ENCODE data around the gene VMAC.

DNA sequence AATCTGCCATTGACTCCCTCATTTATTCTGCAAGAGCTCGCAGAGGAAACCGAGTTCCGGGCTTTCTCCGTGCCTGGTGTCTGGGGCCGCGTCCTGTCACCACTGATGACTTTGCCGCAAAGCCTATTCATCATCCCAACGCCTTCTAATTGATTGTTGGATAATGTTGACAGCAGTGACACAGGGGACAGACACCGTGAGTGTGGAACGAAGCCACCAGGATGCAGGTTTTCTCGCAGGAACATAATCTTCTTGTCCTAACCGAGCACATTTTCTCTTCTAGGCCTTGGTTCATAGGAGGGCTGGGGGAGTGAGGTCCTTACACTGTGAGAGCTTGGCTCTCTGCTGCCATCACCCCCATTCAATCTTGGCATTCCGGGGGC lies 110.2 kb downstream of the KDM4B start:
- RRBS, result no CpG with 5 or more reads among the region's 13 CpGs

DNA sequence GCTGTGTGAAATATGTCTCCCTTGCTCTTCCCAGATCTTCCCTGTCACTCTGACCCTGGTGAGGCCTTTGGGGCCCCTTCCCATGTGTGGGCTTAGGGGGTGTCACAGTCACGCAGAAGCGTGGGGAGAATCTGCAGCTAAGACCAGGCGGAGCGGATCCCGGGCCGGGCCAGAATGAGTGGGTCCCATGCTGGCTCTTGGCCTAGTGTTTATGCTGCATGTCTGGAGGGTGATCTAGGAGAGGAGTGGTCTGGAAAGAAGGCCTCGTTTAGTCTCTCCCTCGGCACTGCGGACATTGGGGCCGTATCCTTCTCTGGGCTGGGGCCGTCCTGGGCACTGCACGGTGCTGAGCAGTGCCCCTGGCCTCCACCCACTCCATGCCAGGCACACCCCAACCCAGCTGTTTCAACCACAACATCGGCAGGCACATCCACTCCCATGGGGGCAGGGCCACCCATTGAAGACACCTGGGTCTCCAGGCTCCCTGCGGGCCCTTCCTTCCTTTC lies 123.1 kb downstream of the KDM4B start:
- RRBS, result no CpG with 5 or more reads among the region's 14 CpGs

GRCh38 chr19:5110430-5110947 lies 141.6 kb downstream of the KDM4B start:
- RRBS, result 97% methylated on average over 6 of the region's 34 CpGs

GRCh38 chr19:5164577-5165232 lies 175.9 kb downstream of the PTPRS start:
- RRBS, result no CpG with 5 or more reads among the region's 7 CpGs

DNA sequence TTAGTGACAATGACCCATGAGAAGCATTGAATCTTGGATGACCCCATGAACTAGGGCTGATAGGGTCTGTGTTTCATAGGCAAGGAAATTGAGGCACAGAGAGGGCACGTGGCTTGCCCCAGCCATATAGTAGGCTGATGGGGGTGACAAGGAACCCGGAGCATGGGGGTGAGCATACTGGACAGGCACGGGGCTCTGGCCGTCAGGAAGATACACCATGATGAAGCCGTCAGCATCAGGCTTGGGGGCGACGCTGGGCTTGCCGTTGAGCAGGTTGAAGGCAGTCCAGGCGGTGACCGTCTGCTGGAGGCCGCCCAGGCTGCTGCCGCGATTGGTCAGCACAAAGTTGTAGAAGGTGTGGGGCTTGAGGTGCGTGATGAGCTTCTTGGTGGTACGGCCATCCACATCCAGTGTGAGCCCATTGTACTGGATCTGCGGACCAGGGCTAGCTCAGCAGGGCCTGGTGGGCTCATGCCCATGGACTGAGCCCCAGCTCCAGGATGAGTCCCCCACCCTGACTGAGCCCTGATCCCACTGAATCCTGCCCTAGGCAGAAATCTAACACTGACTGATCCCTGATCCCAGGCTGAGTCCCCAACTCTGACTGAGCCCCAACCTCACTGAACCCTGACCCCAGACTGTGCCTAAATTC lies 119.7 kb downstream of the PTPRS start:
- RRBS, result no CpG with 5 or more reads among the region's 16 CpGs

DNA sequence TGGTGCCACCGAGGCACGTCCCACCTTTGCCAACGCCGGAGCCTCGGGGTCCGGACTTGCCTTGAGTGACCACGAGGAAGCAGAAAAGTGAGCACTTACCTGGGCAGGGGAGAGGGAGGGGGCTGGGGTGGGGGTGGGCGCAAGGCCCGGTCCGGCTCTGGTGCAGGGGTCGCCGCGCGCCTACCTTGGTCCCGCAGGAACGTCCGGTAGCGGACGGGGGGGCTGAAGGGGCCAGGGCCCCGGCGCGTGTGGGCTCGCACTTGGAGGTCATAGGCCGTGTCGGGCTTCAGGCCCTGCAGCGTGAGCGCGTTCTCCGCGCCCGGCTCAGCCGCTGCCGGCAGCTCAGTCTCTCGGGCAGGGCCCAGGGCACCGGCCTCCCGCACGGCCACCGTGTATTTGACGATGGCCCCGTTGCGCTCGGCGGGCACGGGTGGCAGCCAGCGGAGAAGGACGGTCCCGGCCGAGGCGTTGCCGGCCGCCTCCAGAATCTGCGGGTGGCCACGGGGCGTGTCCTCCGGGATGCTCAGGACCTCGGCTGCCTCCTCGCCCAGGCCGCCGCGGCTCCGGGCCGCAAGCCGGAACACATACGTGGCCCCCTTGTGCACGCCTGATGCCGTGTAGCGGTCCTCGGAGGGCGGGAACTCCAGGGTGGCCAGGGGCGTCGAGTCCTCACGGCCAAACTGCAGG lies 118.0 kb downstream of the PTPRS start:
- RRBS, result 93% methylated on average over 44 of the region's 72 CpGs

- RRBS, result 2% methylated on average over 13 of the region's 28 CpGs
These were observed 47.9 kb downstream of the PTPRS start for GRCh38 chr19:5292686-5293101.

- RRBS, result no CpG with 5 or more reads among the region's 22 CpGs
These were observed 31.8 kb downstream of the PTPRS start for GRCh38 chr19:5308459-5309564.

GRCh38 chr19:5668978-5669416 lies 11.3 kb downstream of the MICOS13 start:
- RRBS, result no CpG with 5 or more reads among the region's 14 CpGs

DNA sequence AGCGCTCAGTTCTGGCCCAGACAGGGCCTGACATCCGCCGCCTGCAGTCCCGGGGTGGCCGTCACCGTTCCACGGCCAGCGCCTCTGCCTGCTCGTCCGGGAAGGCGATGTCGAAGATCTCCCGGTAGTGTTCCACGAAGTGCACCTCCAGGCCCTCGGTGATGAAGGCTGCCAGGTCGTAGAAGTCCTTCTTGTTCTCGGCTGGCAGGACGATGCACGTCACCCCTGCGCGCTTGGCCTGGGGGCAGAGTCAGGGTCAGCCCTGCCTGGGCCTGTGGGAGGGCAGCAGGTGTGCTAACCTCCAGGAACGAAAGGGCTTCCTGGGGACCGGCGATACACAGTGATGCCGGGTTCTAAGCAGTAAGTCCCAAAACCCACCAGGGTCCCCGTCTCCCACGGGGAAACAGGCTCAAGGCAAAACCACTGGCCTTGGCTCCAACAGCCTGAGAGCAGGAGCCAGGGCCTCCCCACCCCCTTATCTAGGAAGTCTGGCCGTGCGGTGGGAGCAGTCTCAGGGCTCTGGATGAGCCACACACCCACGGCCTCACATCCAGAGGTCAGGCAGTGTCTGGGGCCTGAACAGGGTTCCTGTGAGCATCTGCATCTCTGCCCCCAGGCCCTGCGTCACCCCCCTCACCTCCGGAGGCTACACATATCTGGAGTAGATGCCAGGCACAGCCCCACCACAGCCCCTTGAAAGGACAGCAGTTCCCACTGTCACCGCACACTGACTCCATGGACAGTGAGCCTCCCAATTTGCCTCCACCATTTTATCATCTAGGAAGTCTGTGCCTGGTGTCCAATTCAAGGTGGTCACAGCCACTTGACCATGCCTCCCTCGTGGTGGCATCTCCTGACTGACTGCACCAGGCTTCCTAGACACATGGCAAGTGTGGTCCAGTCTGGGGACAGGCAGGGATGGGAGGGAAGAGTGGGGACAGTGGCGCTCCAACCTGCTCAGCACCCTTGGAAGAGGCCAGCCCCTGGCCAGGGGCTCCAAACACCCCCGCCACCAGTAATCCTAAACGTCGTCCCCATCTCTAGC lies 2.2 kb downstream of the RPL36 start:
- RRBS, result 25% methylated on average over 10 of the region's 38 CpGs

DNA sequence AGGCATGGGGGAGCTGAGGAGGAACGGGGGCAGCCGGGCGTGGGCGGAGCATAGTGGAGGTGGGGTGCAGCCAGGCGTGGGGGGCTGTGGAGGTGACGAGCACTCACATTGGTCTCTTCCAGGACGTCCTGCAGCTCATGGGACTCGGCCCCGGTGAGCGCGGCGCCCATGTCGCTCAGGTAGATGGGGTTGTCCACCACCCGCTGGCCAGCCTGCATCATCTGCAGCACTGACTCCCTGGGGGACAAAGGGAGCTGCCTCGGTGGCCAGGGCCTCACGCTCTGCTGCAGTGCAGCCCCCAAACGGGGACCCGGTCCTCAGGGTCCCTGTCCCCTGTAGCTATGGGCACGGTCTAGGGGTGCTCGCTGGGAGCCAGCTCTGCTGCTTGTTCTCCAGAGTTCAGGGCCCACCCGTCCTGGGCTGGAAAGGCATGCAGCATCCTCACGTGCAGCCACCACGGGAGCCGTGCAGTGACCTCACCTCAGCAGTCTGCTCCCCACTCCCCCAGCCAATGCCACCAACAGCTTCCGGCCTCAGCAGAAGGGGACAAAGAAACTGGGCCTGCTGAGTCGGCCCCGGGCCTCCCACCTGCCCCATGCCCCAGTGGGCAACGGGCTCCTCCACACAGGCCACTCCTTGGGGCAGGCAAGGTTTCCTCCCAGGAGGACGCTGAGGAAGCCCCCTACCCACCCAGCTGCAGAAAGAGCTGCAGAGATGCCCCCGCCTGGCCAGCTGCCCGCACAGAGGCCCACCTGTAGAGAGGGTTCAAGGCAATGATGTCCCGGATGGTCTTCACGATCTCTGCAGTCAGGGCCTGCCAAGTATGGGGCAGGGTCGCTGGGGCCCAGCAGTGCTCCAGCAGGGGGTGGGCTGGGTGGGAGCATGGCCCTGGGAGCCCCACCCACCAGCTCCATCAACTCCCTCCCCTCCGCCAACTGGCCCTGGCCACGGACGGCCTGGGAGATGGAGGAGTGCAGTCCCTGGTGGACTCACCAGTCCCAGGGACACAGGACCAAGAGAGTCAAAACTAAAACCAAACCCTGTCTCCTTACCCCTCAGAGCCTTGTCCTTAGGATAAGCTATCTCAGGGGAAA lies 12.0 kb downstream of the LONP1 start:
- RRBS, result no CpG with 5 or more reads among the region's 37 CpGs

- RRBS, result no CpG with 5 or more reads among the region's 9 CpGs
These were observed 1.5 kb downstream of the LONP1 start for GRCh38 chr19:5718364-5718988.

DNA sequence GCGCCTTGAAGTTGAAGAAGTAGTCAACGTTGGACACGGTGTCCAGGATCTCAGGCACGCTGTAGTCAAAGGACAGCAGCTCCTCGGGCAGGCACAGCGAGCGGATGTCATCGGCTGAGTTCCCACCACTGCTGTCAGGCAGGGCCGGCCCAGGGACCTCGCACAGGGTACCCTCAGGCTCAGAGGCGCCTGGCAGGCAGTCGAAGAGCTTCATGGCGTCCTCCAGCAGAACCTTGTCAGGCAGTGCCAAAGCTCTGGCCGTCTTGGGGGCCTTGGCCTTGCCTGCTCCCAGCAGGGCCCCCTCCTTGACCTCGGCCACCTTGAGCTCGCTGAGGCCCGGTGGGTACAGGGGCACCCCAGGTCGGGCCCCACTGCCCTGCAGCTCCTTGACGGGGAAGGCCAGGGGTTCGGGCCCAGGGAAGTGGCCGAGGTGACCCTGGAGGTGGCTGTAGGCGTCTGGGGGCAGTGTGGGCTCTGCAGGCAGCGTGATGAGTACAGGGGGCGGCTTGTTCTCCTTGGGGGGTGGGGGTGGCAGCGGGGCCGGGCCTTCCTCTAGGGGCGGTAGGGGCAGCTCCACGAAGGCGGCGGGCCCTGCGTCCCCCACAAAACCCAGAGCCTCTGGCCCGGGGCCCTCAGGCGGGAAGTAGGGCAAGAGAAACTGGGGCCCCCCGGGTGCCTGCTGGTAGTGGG lies 1.2 kb downstream of the PRR22 start:
- RRBS, result 81% methylated on average over 6 of the region's 34 CpGs

GRCh38 chr19:5904776-5905421 lies at the start of gene VMAC:
Gene VMAC, plus strand, starts transcription at chr19:5904872.
- RRBS, result 6% methylated on average over 10 of the region's 56 CpGs

DNA sequence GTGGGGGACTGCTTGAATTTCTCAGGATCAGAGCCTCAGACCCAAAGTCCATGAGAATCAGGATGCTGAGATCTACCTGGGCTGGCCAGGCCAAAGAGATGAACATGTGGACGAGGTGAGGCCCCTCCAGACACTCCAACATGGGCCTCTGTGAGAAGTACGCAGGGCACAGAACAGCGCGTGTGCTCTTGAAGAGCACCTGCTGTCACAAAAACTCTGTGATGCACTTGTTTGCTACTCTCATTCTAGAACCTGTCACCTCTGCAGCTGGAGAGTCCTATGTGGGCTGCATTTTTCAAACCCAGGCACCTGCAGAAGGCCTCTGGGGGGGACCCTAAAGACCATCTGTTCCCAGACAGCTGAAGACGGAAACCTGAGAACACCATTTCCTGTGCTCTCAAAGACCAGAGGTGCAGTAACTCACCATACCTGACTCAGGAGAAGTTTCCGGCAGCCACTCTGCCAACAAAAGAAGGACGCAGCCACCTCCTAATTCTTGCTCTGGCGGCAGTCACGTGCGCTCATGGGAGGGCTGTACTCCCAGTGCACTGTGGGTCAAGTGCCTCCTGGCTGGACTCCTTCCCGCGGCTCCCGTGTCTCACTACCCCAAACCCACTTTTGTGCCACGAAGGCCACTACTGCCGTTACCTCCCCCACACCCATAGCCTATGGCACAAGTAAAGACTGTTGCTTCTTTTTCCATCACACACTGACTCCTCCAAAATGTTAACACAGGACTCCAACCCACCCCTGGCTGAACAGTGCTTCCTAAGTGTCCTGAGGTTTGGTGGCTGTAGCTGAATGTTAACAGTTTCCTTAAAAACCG lies 28.0 kb downstream of the RANBP3 start:
- RRBS, result no CpG with 5 or more reads among the region's 16 CpGs

DNA sequence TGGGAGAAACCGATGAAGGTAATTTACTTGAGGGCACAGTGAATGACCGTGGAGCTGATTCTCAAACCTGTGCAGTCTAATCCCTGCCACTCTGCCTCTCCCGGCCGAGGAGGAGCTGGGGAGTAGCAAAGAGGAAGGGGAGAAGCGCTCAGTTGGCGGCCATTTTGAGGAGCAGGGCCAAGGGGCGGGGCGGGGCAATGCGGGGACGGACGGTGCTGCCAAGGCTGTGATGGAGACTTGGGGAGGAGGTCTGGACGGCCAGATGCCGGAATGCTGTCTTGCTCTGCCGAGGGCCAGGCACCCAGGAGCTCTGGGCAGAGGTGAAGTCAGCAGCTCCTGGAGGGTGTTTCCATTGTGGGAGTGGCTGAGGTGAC lies 12.4 kb upstream of the RANBP3 start:
- RRBS, result no CpG with 5 or more reads among the region's 14 CpGs

DNA sequence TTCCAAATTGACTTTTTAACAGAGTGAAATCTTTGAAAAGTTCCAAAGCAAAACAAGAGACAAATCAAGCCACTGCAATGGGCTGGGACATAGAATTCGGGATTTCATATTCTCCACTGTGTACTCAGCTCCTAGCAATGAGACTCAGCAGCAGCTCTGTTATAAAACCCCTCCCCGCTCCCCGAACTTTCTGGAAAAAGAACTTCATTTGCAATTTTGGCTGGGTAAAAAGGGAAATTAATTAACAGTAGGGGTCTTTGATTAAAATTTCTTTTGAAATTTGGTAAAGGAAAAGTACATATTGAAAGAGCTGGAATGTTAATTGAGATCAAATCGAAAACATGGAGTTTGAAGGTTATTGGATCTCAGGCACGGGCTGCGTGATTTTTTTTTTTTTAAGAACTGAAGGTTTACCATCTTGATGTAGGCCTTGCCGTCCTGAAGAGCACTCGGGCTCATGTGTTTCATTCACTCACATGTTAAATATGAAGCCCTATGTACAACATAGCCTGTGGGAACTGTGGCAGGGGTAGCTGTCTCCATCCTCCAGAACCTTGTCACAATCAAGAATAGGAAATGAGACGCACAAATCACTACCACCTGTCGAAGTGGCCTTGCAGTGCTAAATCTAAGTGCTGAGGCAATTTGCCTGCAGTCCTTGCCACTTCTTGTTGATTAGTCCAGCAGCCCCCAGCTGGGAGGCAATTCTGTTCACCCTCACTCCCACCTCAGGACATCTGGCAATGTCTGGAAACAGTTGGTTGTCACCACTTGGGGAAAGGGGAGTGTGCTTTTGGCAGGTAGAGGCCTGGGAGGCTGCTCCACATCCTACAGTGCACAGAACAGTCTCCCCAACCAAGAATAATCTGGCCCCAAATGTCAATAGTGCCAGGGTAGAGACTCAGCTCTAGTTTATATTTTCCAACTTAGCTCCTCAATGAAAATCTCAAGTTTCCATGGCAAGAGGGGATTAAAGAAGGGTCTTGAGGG lies 10.9 kb downstream of the RFX2 start:
- RRBS, result no CpG with 5 or more reads among the region's 10 CpGs

GRCh38 chr19:6104913-6105640 lies 5.2 kb downstream of the RFX2 start:
- RRBS, result no CpG with 5 or more reads among the region's 15 CpGs

GRCh38 chr19:6161007-6161464 lies 25.6 kb downstream of the ACSBG2 start:
- RRBS, result no CpG with 5 or more reads among the region's 8 CpGs

- RRBS, result no CpG with 5 or more reads among the region's 4 CpGs
These were observed 26.1 kb downstream of the ACSBG2 start for GRCh38 chr19:6161586-6161960.

Data from AG10803 (cell line).